H9 (cell line): ENCODE results near the genes DDX46, DCANP1 and CXCL14.

GRCh38 chr5:134466256-134467332 is 54.9 kb upstream of the CDKN2AIPNL start:
- PRO-cap, result bidirectional peak, plus-strand start at chr5:134466520, minus-strand start at chr5:134466466; bidirectional peak, plus-strand start at chr5:134466901, minus-strand start at chr5:134466779

DNA sequence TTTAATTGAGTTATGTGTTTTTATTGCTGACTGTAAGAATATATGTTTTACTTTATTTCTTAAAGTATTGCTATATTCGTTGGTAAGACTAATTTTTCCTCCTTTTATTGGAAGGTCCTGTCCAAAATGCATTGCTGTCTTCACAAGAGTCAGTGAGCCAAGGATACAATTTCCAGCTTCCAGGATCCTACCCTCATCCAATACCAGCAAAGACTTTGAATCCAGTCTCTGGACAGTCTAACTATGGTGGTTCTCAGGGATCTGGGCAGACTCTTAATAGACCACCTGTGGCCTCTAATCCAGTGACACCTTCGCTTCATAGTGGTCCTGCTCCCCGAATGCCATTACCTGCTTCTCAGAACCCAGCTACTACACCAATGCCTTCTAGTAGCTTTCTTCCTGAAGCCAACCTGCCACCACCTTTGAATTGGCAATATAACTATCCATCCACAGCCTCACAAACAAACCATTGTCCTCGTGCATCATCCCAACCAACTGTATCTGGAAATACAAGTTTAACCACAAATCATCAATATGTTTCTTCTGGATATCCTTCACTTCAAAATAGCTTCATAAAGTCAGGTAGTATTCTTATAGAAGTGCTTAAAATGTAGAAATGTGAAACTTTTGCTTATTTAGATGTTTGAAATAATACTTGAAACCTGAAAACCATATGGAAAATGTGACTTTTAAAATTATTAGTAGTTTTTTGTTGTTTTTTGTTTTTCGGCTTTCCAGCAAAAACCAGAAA is 12.6 kb downstream of the SEC24A start:
- PRO-cap, result no peak

DNA sequence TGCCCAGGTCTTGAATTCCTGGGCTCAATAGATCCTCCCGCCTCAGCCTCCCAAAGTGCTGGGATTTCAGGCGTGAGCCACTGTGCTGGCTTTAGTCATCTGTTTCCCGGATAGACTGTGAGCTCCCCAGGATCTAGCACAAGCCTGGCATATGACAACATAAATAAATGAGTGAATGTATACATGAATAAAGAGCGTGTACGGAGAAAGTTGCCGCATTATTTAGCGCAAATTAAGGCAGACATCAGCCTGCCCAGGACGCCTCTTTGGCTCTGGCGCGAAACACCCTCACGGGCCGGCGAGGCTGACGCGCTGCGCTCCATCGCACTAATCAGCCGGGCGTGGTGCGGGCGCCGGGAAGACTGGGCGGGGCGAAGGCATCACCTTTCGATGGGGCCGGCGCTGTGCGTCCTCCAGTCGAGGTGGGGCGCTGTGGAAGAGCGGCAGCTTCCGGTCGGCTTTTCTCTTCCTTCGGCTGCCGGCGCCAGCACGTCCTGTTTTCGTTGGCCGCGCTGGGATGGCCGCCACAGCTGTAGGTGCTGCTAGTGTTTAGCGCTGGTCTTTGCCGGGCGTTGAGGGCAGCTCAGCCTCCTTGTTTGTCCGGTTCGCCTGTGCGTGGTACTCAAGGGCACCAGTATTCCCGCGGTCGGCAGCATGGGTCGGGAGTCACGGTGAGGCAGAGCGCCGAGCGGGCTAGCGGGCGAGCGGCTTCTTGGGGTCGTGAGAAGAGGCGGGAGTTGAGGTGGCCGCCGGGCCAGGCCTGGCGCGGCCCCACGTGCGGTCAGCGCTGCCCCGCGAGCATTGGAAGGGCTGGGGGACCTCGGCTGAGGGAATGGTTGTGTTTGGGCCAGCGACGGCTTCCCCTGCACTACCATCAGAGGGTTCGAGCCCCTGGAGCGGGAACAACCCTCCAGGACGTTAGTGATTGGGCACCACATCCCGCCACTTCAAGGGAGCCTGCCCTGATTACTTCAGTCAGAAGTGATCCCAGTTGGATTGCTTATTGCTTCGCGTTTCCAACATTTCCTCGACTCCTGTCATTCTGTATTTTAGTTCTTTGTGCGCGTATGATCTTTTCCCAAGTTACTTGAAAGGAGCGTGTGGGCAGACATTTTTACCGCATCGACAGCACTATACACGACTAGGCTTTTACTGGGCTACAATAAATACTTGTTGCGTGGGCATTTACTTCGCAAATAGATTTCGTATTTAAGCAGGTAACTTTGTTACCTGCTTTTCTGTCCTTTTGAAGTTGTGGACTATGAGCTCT is at the start of gene DDX46:
Gene DDX46 (plus strand): TSS at position 495 of the 1,270 bp plus-strand sequence.
- PRO-cap, result bidirectional peak, plus-strand start at position 497 of the sequence, minus-strand start at position 333 of the sequence; bidirectional peak, plus-strand start at position 978 of the sequence, minus-strand start at position 844 of the sequence

- PRO-cap, result no peak
Observed at GRCh38 chr5:134912042-134912820, 7.3 kb downstream of the PCBD2 start.

GRCh38 chr5:135127750-135128319 is 93.8 kb upstream of the PITX1 start:
- PRO-cap, result no peak

DNA sequence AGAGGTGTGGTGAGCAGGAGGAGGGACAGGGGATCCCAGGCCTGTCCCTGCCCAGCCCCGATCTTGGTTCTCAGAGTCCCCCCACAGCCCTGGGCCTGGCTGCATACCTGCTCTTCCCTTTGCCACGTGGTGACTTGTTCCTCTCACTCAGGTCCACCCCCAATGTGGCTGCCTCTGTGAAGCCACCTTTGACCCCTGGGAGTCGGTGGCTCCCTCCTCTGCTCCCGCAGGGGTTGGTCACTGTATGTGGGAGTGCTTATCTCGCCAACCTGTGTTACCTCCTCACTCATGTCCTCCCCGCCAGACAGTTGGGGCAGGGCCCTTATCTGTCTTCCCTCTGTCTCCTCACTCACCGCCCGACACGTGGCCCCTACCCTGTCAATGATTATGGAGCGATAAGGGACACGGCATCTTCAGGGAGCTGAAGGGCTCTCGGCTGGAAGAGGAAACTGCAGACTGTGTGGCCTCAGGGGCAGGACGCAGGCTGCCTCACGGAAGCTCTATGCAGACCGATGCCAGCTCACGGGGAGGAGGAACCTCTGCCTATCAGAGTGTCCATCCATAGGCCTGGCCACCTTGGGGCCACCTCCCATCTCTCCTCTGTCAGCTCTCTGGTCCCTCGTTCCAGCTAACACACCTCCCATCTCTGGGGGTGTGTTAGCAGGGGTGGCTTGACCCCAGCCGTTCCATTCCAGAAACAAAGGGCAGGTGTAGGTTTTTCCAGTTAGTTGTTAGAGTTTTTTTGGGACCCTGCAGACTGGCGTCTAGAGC is 100.1 kb upstream of the PITX1 start:
- PRO-cap, result no peak

GRCh38 chr5:135135666-135136294 is 101.8 kb upstream of the PITX1 start:
- PRO-cap, result no peak

DNA sequence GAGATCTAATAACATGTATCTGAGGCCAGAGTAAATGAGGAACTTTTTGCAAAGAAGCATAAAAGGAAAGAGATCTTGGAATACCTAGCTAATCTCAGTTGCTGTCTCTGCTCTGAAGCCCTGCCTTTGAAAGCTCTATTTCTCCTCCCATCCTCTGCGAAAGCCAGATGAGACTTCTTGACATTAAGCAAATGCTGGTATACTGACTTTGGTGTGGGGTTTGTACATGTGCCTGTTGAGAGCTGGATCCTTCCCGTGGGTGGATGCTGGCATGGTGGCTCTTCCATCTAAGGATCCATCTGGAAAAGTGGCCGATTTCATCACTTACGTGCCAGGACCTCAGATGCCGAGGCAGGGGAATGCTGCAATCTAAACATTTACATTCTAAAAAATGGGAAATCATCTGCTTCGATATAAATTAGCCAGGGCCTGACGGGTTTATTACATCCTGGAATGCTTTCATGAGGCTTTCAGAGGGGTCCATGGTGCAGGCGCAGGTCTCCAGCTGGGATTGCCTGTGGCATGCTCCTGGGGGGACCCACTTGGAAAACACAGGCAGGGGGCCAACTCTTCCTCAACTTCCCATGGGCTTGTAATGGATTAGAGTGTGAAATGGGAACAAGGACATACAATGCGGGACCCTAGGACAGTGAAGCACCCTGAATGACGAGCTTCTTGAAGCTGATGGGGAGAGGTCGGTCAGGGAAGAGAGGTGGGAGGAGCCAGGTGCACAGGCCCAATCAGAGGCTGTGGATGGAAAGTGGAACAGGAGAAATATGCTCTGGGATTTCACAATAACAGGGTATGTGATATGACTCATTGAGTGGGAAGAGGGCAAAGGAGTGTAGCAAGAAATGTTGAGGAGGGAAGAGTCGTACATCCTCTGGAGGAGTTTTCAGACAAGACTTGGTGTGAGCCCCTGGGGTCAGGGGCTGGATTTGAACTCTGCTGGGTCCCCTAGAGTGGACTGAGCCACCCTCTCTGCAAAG is 105.5 kb upstream of the PITX1 start:
- PRO-cap, result no peak

- PRO-cap, result no peak
Observed at GRCh38 chr5:135140542-135141152, 106.6 kb upstream of the PITX1 start.

DNA sequence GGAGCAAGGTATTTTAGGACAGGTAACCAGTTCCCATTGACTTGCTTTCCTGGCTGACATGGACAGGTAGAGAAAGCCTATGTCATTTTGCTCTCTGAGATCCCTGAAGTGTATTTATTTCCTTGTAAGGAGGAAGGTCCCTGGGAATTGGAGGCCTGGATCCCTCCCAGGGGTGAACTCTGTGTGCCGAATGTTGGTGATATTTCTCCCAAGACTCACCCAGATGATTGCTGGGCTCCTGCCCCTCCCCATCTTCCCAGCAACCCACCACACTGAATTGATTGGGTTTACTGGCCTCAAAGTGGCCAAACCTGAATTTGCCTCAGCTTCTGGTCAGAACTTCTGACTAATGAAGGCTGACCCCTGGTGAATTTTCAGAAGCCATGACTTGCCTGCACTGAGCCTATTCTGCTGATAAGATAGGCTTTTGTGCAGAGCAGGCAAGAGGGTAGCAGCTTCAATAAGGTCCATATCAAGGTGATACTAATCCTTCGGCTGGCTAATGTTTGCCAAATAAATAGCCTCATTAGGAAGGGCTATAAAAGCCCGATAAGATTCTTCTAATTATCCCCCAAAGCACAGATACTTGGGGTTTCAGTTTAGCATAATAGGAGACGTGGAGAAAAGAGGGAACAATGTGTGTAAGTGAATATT is 152.8 kb upstream of the PITX1 start:
- PRO-cap, result no peak

DNA sequence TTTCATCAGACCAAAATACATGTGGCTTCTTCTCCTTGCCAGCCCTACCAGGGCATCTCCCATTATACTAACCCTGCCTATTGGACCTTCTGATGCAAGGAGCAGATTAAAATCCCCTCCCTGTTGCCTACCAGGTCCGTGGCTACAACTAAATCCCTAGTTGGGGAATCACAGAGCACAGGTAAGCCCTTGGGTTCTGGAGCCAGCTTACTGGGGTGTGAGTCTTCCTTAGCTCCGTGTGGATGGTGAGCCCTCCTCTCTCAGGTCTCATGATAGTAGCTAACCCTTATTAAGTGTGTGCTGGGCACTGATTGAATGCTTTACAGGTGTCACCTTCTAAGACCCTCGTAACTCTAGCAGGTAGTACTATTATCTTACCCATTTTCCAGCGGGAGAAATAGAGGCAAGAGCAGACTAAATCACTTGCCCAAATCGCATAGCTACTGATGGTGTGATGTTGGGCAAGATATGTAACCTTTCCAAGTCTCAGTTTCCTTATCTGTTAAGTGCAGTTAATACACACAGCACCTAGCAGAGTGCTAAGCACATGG is at the start of gene DCANP1:
Gene DCANP1 (minus strand): TSS at position 199 of the 551 bp plus-strand sequence.
- PRO-cap, result no peak

- PRO-cap, result no peak
Observed at GRCh38 chr5:135458820-135459536, 6.8 kb upstream of the TIFAB start.

- PRO-cap, result no peak
Observed at GRCh38 chr5:135488795-135489517, 36.8 kb upstream of the TIFAB start.

- PRO-cap, result bidirectional peak, plus-strand start at chr5:135579174, minus-strand start at chr5:135579021
Observed at GRCh38 chr5:135578589-135579320, at the start of gene CXCL14. Gene CXCL14, minus strand, starts transcription at chr5:135578991.

GRCh38 chr5:135821230-135821937 is 13.1 kb upstream of the SLC25A48 start:
- PRO-cap, result unidirectional peak, minus-strand start at chr5:135821413; bidirectional peak, plus-strand start at chr5:135821847, minus-strand start at chr5:135821505

DNA sequence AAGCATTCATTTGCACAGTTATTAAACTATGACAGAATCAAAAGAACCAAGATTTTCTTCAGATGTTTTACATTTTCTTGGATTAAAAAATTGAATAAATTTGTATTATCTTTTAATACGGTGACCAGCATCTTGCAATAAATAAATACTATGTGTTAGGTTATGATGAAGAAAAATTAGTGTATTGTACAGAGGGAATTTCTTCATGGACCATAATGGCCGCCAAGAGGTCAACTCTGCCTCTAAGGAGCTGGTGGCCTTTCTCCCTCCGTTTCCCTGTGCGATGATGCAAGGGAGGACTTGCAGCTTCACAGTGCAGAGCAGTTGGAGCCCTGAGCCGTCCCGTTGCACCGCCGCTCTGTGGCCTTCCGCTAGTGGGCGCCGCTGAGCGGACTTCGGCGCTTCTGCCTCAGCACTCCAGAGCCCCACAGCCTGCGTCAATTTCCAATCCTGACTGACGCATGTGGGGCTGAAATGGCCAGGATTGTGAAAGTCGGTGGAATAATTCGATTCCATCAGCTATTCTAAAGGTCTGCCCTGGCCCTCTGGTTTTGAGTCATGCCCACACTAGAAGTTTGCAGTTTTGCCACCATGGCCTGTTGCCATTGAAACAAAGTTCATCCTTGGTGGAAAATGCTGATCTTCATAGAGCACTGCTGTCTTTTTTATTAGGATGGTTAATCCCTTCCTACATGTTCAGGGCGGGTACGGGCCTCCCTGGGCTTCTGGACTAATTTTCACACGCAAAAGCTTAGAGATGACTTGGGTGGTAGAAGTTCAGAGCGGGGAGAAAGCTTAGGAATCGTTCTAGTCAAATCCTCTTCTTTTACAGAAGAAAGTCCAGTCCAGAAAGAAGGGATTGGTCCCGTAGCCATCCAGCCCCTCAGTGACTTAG is 22.7 kb upstream of the LECT2 start:
- PRO-cap, result no peak

DNA sequence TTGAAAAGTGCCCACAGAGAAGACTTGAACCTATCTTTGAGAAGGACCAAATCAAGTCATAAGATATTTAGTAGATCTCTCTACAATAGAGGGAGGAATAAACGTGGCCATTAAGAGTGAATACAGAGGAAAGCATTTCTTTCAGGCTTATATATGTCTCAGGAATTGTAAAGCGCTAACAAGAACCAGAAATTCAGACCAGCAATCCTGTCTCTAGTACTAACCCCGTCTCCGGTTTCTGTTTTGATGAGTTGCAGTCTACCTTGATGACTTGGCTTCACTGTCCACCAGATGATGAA is 8.6 kb upstream of the TGFBI start:
- PRO-cap, result no peak

GRCh38 chr5:136042699-136043384 is 14.1 kb downstream of the TGFBI start:
- PRO-cap, result no peak

DNA sequence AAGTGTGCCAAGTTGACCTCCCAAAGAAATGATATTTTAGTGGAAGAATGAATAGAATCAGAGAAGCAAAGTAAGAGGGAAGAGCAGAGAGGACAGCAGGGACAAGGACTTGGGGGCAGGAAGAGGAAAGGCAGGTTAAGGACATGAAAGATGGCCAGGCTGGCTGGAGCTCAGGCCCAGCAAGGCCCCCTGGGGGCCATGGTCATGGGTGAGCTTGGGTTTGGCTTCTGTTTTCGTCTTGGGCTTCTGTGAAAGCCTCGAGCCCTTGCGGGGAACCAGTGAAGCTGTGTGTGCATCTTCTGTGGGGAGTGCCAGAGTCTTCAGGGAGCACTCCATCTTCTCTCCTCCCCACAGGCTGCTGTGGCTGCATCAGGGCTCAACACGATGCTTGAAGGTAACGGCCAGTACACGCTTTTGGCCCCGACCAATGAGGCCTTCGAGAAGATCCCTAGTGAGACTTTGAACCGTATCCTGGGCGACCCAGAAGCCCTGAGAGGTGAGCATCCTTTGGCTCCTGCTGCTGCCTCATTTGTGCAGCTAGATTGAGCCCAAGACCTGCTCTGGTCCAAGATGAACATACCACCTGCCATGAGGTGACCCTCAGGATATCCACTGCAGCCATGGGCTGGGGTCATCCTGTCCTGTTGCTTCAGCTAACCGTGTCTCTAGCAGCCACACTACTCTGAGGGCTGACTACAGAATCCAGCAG is 20.5 kb downstream of the TGFBI start:
- PRO-cap, result no peak

DNA sequence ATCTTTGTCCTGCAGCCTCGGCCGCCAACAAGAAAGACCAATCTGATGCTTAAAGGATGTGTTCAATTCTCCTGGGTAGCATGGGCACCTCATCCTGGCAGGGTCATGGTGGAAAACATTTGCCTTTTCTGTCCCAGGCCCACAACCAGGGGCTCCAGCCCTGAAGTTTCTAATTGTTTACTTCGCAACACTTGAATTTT is 26.2 kb upstream of the SMAD5 start:
- PRO-cap, result unidirectional peak, minus-strand start at position 51 of the sequence